Prostate gland (tissue), 2 donors: ENCODE measurements around the gene TMEM129.

- PRO-cap: no peak
- RAMPAGE, long total RNA, 2 experiments: no peak in any of the 2 experiments
Measured at GRCh38 chr4:1232493-1233635, 16.1 kb downstream of the CTBP1 start.

GRCh38 chr4:1234914-1235163 lies 14.1 kb downstream of the CTBP1 start:
- PRO-cap: no peak
- RAMPAGE, long total RNA, 2 experiments: no peak in any of the 2 experiments

DNA sequence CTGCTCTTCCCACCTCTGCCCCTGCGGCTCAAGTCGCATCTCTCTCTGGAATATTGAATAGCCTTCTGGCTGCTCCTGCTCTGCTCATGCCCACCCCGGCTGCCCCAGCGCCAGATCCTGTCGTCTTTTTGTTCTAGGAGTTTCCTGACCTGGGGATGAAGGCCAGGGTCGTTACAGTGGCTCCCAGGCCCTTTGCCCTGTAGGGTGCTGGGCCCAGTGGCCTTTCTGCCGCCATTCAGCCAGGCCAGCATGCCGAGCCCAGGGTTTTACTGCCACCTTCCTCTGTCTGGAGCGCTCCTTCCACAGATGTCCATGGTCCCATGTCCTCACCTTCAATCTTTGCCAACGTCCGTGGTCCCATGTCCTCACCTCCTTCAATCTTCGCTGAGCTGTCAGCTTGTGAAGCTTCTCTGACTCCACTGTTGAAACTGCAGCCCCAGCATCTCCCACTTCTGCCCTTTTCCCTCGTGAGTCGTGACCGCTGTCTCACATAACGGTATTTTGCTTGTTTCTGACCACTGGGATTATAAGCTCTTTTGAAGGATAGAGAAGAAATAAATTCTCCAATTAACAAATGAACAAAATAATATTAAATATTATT lies 9.8 kb downstream of the MAEA start:
- PRO-cap: no peak
- RAMPAGE, long total RNA, 2 experiments: no peak in any of the 2 experiments

GRCh38 chr4:1330598-1331189 lies 16.3 kb upstream of the UVSSA start:
- PRO-cap: no peak
- RAMPAGE, long total RNA, 2 experiments: no peak in any of the 2 experiments

DNA sequence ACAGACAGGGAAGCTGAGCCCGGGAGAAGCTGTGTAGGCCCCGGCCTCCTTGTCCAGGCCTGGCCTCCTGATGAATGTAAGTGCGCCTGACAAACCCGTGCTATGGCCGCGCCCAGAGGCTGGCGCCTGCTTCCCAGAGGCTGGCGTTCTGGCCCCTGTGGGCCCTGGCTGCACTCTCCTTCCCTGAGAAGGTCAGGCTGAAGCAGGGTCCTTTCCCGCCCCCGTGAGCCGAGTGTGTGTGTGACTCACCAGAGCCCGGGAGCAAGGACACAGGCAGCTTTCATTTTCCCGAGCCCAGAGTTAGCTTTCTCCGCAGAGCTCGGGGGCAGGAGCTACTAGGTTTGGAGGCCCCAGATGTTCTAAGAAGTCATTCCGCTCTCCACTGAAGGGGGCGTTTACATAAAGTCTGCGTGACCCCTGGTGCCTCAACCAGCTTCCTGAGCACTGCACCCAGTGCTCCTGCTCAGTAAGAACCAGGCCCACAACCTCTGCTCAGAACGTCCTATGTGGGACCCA lies 13.5 kb downstream of the UVSSA start:
- PRO-cap: no peak
- RAMPAGE, long total RNA, 2 experiments: no peak in any of the 2 experiments

DNA sequence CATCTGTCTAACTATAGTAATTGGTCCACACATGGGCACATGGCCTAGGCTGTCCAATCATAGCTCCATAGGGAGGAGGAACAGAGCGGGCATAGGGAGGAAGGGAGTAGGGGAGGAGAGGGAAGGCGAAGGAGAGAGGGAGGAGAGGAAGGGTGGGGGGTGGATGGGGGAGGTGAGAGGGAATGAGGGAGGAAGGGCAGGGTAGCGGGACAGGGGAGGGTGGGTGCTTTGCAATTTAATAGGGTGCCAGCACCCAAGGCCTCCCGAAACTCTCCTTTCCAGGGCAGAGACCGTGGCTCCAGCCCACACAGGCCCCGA lies 105.6 kb upstream of the NKX1-1 start:
- PRO-cap: no peak
- RAMPAGE, long total RNA, 2 experiments: no peak in any of the 2 experiments

DNA sequence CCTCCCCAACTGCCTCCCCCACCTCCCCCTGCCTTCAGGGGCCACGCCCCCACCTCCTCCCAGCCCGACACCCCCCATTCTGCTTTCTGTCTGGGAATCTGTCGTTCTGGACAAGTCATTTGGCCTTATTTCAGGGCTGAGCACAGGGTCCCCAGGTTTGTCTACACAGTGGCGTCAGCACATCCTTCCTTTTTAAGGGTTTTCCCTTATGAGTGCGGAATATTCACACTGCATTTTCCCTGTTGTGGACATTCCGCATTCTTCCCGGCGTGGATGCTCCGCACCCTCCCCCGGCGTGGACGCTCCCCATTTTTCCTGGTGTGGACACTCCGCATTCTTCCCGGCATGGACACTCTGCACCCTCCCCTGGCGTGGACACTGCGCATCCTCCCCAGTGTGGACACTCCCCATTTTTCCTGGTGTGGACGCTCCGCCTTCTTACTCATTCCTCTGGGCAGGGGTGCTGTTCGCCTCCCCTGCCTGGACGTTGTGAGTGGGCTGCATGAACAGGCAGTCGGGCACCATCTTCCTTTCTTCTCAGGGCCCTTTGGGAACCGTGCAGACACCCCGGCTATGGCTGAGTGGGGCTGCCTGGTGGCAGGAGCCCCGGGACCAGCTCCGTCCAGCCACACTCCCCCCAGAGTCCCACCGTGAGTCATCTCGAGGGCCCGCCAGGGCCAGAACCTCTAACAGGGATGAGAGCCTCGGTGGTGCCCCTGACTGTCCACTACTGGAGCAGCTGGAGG lies 135.6 kb upstream of the NKX1-1 start:
- PRO-cap: no peak
- RAMPAGE, long total RNA, 2 experiments: no peak in any of the 2 experiments

- PRO-cap: no peak
- RAMPAGE, long total RNA, 2 experiments: no peak in any of the 2 experiments
Measured at GRCh38 chr4:1683054-1683818, 877 bp downstream of the FAM53A start.

DNA sequence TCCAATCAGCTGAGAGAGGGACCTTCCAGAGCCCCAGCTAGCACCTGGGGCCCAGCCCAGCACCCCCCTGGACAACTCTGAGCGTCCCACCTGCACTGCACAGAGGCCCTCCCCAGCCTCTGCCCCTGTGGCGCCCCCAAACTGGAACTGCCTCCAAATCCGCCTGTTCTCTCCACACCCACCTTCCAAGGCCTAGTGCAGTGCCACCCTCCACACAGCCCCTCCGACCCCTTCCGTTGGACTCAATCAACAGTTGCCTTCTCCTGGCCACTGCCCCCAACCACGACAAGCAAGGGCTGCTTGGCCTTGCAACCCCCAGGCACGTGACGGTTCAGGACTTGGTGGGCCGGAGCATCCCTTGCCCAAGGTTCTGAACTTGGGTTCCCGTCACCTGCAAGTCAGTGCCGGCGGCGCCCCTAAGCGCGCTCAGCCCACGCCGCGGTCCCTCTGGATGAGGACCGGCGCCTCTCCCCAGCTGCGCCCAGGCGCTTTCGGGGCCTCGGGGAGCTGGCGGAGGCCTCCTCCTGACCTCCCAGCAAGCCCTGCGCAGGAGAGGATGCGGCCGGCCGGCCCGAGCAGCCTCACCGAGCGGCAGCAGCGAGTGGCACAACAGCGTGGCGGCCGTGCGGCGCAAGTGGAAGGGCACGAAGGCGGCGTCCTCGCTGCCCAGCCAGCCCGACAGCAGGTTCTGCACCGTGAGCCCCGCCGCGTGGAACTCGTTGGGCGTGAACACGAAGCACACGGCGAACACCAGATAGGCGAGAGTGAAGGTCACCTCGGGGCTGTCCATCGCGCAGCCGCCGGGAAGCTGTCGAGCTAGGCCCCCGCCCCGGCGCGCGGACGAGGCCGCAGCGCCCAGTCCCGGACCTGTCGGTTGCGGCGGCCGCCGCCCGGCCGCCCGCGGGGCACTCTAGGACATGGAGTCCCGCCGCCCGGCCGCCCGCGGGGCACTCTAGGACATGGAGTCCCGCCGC lies 788 bp downstream of the TMEM129 start:
- PRO-cap: unidirectional peak, plus-strand start at position 584 of the sequence; unidirectional peak, minus-strand start at position 892 of the sequence
- RAMPAGE, long total RNA, 2 experiments: start-site peak on the plus strand in 1 of 2 experiments, centred at position 574 of the sequence, 31 reads per replicate

DNA sequence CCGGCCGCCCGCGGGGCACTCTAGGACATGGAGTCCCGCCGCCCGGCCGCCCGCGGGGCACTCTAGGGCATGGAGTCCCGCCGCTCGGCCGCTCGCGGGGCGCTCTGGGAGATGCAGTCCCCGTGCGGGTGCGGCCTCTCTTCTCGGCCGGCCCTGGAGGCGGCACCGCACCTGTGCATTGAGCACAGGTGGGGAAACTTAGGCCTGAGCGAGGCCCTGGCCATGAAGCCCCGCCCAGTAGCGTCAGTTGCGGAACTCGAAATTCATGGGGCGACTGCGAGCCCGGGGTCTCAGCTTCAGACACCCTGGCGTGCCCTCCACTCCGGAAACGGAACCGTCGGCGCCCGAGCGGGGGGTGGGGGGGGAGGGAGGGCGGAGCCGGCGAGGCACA lies at the start of gene TMEM129:
Gene TMEM129 (minus strand): TSS at position 302 of the 391 bp plus-strand sequence.
- PRO-cap: bidirectional peak, plus-strand start outside the sequence, minus-strand start at position 302 of the sequence
- RAMPAGE, long total RNA, 2 experiments: no peak in any of the 2 experiments

DNA sequence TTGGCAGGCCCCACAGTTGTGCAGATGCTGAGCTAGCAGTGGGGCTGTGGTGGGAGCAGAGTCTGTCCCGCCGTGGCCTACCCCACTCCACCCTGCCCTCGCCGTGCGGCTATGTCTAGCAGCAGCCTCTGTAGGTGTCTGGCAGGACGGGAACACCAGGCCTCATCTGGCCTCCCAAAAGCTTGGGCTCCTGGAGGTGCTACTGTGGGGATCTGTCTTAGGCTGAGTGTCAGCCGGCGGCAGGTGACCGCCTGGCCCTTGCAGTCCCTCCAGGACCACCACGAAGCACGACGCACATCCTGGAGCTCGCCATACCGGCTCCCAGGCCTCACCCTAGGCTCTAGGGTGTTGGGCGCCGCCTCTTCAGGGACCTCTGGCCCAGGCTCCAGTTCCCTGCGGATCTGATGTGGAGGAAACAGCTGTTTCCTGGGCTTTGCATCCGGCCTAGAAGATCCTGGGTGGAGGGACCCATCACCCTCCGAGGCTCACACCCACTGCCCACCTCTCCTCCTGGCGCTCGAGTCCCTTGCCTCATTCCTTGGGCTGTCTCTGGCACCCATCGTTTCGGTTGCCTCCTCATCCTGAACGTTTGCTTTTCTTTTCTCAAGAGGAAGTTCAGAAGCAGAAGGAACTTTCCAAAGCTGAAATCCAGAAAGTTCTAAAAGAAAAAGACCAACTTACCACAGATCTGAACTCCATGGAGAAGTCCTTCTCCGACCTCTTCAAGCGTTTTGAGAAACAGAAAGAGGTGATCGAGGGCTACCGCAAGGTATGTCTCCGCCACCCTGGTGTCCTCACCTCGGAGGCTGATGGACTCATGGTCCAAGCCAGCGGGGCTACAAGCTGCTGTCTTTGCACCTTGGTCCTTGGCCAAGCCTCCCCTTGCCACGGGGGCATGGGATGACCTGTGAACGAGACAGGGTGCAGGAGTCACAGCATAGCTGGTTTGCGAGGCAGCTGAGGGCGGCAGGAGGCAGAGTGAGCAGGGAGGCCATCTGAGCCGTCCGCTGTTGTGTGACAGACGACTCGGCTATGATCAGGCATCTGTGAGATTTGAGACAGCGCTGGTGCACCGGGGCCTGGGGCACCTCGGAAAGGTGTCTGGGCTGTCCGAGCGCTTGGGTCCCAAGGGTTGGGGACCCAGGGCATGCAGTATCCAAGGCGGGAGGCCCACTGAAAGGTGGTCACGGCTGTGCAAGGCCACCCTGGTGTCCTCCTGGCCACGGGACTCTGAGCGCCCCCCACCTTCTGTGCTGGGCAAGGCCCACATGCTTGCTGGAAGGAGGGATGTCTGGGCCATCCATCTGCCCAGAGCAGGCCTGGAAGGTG lies 19.4 kb downstream of the TACC3 start:
- PRO-cap: no peak
- RAMPAGE, long total RNA, 2 experiments: no peak in any of the 2 experiments

GRCh38 chr4:1752288-1753204 lies 31.2 kb downstream of the TACC3 start:
- PRO-cap: no peak
- RAMPAGE, long total RNA, 2 experiments: no peak in any of the 2 experiments

DNA sequence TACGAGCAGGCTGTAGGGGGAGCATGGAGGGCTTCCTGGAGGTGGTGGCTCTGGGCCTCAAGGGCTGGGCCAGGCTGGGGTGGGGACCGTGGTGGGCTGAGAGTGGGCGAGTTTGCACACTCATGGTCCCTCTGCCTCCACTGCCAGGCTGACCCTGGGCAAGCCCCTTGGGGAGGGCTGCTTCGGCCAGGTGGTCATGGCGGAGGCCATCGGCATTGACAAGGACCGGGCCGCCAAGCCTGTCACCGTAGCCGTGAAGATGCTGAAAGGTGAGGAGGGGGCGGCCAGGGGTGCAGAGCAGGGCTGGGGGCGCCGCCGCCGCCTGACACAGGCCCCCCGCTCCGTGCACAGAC lies 12.1 kb downstream of the FGFR3 start:
- PRO-cap: no peak
- RAMPAGE, long total RNA, 2 experiments: no peak in any of the 2 experiments

GRCh38 chr4:1815448-1815927 lies 22.4 kb downstream of the FGFR3 start:
- PRO-cap: no peak
- RAMPAGE, long total RNA, 2 experiments: no peak in any of the 2 experiments

DNA sequence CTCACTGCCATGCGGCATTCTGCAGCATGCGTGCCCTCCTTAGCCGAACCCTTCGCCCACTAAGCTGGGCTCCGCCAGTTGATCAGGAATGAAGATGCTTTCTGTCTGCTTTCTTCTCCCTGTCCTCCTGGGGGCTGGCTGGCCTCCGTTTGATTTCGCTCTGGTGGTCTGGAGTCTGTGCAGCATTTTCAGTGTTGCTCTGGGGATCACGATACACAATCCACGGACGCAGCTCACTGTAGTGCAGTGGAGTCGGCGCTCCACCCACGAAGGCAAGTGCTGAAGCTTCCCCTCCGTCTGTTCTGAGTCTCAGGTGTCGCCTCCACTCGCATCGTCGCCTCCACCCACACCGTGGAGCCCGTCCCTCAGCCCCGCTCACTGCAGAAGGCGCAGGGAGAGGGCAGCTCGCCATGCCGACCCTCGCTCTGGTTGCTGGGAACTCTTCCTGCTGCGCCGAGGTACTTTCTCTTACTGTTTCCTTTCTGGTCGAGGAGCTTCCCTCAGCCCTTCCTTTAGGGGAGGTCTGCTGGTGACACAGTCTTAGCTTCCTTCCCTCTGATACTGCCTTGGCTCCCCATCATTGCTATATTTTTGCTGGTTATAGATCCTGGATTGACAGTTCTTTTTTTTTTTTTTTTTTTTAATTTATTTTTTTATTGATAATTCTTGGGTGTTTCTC lies 29.2 kb downstream of the LETM1 start:
- PRO-cap: no peak
- RAMPAGE, long total RNA, 2 experiments: no peak in any of the 2 experiments

GRCh38 chr4:1834372-1835131 lies 21.4 kb downstream of the LETM1 start:
- PRO-cap: no peak
- RAMPAGE, long total RNA, 2 experiments: start-site peak on the minus strand in 1 of 2 experiments, at chr4:1834421-1834648 at its widest, 8 reads per replicate

DNA sequence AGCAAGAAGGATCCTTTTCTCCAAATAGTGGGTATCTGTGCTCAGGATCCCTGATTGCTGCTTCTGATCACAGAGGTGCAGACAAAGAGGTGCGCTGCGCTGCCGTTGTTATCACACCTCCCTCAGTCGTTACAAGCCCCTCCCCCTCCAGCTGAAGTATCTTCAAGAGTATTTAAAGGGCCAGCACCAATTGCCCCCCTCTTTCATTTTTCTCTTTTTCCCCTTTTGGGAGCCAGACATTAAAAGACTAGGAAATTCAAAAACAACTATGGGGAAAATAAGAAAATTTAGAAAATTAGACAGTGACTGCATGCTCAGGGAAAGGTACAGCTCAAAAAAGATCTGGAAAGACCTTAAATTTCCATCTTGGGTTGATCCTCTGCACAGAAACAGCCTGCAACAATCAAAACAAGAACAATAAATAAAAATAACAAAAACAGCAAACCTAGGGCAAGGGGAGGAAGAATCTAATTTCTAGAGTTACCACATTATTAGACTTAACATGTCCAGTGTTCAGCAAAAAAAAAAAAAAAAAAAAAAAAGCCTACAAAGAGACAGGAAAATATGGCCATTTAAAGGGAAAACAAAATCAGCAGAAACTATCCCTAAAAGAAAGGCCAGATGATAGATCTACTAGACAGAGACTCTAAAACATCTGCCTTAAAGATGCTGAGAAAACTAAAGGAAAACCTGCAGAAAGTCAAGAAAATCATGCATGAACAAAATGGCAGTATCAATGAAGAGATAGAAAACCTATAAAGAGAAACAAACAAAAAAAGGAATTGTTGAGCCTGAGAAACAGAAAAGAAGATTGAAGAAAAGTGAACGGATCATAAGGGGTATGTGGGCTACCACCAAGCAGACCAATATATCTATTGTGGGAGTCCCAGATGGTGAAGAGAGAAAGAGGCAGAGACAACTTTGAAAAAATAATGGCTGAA lies 44.0 kb downstream of the NELFA start:
- PRO-cap: no peak
- RAMPAGE, long total RNA, 2 experiments: no peak in any of the 2 experiments

DNA sequence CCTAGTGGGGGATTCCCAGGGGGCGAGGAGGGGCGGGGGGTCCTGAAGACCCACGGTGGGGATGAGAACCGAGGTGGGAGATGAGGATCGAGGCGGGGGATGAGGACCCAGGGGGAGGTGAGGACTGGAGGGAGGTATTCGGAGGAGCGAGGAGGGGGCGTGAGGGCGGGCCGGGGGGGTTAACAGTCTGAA lies 431 bp downstream of the NELFA start:
- PRO-cap: no peak
- RAMPAGE, long total RNA, 2 experiments: no peak in any of the 2 experiments

DNA sequence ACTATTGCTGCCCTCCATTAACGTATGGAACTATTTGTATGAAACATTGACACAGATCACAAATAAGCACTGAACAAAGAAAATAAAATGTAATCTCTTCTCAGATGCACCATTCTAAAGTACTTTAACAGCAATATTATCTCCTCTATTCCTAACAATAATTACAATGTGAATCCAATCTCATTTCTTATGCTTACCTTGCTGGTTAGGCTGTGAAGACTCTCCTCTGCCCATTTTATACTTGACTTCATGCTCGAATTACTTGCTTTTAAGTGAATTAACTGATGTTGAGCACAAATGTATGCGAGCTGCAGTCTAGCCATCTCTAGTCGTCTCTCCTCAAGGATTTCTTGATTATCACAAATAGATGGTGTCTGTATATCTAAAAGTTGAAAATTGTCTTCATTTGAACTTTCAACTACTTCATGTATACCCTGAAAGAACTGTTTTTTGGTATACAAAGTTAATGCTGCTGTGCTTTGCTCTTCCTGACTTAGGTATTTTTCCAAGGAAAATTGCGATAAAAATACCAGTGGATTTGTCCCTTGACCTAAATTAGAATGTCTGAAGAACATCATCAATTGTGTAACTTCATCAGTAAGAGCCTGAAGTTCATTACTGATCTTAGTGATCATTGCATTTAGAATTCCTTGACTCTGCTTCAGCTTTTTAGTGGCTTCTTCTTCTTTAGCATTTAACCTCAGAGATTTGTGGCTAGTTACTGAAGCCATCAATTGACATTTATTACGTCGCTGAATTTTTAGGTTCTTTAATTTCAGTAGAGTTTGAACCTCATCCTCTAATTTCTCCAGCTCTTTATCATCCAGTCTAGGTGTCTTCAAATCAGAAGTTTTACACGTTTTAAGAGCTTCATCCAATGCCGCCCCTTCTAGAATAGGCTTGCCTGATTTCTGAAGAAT lies 1.8 kb downstream of the HAUS3 start:
- PRO-cap: no peak
- RAMPAGE, long total RNA, 2 experiments: no peak in any of the 2 experiments

DNA sequence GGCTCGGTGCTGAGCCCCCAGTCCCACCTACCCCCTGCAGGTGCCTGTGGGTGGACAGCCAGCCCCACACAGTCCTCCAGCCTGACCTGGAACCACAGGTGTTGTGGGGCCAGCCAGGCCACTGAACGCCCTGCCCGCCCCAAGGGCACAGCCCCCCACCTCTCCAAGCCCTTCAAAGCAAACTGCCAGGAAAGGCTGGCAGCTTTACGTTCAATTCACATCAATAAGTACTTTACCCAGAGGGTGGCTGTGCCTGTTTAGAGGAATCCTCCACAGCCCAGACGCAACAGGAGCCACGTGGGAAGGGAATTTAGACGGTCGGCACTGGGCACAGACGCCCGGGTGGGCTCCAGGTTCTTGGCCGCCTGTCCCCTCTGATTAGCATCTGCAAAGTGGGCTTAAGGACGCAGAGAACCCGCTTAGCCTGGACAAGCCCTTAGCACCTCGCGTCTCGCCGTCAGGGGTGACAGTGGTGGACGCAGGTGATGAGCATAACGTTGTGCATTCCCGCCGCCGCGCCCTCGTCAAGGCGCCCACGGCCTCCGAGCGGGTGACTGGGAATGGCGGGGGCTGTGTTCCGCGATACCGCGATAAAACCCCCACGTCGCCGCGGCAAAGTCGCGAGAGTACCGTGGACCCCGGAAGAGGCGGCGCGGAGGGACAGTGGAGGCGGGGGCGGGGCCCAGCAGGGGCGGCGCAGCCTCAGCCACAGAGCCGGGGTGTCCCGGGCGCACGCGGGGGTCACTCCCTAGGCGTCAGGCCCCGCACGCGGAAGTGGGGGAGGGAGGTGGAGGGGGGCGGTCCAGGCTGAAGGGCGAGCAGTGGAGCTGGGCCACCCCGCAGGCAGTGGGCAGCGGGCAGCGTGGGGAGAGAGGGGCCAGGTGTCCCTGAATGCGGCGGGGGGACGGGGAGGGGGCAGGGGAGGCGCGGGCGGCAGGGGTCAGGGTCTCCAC lies 53.9 kb downstream of the ZFYVE28 start:
- PRO-cap: bidirectional peak, plus-strand start at position 663 of the sequence, minus-strand start at position 556 of the sequence
- RAMPAGE, long total RNA, 2 experiments: start-site peak on the minus strand in 1 of 2 experiments, centred at position 572 of the sequence, 16 reads per replicate